Thoracic aorta endothelial cell (primary cell): ENCODE measurements around the gene DLX1.

GRCh38 chr2:168772314-168773281 lies 29.8 kb upstream of the NOSTRIN start:
- CAGE, long polyA plus RNA = no peak

DNA sequence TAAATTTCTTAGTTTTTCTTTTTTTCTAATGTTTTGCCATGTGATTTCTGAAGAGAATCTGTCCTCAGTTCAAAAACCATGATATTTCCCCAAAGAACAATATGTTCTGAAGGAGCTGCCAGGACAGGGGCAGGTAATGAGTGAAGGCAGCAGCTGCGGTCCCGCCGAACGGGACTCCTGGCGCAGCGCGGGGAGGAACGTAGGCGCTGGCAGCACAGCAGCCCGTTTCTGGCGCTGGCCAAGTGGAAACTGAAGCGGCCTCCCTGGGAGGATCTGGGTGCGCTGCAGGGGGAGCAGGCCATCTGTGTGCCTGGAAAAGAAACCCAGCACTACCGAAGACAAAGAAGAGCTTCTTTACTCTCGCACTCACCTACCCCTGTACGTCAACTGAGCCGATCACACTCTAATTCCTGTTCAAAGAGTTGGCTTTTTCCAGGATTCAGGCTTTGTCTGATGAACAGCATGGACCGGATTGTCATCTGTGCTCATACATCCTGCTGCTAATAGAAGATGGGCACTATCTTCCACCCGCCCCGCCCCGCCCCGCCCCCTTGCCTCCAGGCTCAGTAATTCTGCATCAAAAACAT lies 11.8 kb downstream of the G6PC2 start:
- CAGE, long polyA plus RNA = no peak

DNA sequence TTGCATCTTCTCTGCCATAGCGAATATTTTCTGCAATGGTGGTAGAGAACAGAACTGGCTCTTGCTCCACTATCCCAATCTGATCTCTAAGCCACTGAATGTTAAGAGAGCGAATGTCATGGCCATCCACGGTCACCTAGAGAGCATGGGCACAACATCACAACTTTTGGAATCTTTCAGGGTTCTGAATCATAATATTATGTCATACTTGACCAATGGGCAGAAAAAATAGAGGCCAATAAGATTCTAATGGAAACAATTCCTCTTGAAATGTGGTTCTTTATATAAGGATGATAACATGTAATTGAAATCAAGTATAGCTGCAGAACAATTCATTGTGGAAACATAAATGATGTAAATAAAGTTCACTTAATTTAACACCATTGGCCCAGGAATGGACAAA lies 59.2 kb downstream of the ABCB11 start:
- CAGE, long polyA plus RNA = no peak

DNA sequence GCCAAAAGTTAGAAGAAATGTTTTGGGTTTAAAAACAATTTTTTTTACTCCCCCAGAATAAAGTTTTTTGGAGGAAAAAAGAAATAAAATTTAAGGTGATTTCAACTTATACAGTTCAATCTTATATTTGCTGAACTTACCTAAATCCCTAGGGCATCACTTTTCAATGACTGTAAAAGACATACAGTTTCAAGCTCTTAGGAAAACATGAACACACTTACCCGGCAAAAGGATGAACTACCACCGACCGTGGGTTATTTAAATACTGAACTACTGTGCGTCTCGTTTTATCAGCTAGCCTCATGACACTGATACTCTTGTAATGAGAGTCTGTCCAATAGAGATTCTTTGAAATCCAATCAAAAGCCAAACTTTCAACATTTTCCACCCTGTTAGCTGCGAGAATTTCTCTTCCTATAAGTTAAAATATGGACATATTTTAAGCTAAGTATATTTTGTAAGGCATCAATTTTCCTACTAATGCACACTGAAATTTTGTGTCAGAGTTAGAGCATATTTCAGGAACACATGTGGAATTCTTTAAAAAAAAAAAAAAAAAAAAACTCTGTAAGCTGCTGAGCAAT lies 103.4 kb downstream of the LRP2 start:
- CAGE, long polyA plus RNA = no peak

GRCh38 chr2:169636404-169637233 lies 52.5 kb downstream of the PPIG start:
- CAGE, long polyA plus RNA = no peak

GRCh38 chr2:169649161-169649556 lies 45.0 kb downstream of the CFAP210 start:
- CAGE, long polyA plus RNA = no peak

GRCh38 chr2:169783998-169784399 lies 14.7 kb upstream of the SSB start:
- CAGE, long polyA plus RNA = no peak

- CAGE, long polyA plus RNA = no peak
Measured at GRCh38 chr2:170217754-170218189, 39.8 kb downstream of the MYO3B start.

DNA sequence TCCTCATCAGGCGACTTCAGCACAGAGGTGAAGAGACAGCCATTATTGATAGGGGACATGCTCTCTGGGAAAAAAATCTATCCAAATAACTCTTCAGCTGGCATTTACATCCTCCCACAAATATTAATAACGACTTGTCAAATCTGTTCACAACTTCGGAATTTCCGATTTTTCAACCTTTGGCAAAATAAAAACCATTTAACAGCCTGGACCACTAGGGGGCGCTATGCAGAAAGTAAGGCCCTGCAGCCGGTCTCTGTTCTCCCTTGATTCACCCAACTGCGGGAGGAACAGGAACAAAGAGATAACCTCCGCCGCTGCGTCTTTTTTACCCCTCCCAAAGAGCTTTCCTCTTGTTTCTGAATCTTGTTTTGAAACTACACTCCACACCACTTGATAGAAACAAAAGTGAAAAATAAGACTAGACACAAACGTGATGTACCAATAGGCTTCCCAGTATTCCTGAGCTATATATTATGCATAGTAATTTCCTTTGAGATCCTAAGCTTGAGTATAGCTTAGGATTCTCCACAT lies 231.1 kb downstream of the MYO3B start:
- CAGE, long polyA plus RNA = no peak

DNA sequence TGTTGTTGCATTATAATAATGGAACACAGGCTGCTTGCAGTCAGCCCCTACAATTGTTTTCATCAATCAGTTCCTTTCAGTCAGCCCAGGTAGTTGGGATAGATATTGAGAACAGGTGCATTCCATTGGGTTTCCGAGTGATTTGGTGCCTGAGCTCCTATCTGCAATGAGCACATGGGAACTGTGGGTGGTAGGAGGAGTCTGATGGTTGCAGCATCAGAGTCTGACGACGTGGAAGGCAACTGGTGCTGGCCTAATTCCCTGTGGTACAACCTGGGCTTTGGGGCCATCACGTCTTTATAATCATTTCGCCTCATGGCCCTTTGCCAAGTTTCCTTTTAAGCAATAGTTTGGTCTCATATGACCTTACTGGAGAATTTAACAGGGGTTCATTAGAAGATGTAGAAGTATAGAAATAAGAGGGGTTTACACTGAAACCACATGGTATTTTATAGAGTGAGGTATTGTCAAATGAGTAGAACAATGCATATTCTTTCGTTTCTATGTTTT lies 252.4 kb upstream of the SP5 start:
- CAGE, long polyA plus RNA = no peak

- CAGE, long polyA plus RNA = no peak
Measured at GRCh38 chr2:170505758-170506404, 209.3 kb upstream of the SP5 start.

DNA sequence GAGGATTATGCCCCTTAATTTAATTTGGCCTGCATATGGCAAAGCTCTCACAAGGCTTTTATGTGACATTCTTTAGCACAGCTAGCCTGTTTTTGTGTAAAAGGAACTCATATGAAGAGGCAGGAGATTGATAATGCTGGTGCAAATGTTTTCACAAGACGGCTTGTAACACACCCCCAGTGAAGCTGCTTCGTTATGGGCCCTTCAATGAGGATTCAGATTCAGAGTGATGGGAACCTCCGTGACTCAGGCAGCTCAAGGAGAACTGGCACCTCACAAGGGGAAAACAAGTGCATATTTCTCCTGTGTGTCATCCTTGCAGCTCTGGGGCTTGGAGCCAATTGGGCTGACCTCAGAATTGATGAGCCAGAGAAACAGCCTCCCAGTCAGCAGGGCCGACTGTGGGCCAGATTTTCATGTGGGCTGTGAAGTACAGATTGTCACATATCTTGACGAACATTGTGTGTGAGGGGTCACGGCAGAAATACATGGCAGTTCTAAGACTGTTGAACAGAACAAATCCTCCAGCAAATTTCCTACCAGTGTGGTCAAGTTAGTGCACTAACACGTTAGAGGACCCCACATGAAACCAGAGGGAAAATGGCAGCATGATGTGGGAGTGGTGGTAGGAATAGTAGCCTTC lies 189.6 kb upstream of the SP5 start:
- CAGE, long polyA plus RNA = no peak

- CAGE, long polyA plus RNA = no peak
Measured at GRCh38 chr2:170965990-170967159, 37.3 kb downstream of the GORASP2 start.

GRCh38 chr2:171042527-171042854 lies 113.4 kb downstream of the GORASP2 start:
- CAGE, long polyA plus RNA = no peak

- CAGE, long polyA plus RNA = no peak
Measured at GRCh38 chr2:171049495-171050295, 111.0 kb downstream of the TLK1 start.

GRCh38 chr2:171210749-171211387 lies 50.2 kb upstream of the TLK1 start:
- CAGE, long polyA plus RNA = no peak

DNA sequence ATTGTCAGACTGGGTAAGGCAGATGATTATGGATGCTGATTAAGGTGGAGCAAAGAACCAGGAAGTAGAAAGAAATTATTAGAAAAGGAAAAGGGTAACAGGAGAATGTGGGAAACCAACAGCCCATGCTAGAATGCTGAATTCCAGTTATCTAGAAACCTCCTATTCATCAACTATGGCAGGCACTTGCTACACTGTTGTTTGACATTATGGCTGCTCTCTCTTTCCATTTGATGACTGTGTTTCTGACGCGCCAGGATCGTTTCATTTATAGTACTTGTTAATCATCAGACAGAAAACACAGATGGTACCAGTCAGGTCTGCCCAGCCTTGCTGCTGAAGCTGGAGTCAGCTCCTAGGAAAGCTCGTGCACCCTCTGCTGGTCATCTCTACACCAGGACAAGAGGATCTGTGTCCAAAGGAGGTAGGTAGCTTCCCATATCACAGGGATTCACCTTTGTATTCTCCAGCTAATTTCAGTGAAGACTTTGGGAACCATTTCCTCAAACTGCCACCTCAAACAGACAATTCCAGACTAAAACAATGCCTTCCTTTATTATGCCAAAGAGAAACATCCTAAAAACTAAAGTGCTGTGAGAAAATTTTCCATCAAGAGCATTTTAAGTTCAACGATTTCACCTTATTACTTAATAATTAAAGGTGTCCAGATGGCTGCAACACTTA lies 17.8 kb downstream of the METTL8 start:
- CAGE, long polyA plus RNA = no peak

- CAGE, long polyA plus RNA = no peak
Measured at GRCh38 chr2:171858541-171858867, 35.5 kb downstream of the SLC25A12 start.

DNA sequence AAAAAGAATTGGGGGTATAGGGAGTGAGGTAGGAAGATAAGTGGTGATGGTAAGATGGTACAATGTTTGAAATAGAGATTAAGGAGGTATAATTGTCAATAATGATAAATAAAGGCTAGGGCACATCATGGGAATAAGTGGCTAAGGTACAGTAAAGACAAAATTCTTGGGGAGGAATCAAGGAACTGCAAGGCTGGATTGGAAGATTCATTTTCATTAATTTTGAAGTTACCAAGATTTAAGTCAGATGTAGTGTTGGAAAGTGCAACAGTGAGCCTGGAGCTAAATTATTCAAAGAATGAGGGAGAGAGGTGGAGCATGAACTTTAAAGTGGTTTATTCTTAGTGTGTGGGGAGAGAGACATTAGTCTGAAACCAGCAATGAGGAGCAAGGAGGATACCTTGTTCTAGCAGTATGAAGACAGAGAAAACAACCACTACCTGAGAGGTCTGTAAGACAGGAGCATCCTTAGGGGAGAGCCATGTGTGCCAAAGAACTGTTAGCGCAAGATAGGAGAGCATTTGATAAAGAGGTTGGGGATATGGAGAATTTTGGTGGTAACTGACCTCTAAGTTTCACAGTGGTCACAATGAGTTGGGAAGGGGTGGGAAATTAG lies 13.7 kb downstream of the HAT1 start:
- CAGE, long polyA plus RNA = no peak

DNA sequence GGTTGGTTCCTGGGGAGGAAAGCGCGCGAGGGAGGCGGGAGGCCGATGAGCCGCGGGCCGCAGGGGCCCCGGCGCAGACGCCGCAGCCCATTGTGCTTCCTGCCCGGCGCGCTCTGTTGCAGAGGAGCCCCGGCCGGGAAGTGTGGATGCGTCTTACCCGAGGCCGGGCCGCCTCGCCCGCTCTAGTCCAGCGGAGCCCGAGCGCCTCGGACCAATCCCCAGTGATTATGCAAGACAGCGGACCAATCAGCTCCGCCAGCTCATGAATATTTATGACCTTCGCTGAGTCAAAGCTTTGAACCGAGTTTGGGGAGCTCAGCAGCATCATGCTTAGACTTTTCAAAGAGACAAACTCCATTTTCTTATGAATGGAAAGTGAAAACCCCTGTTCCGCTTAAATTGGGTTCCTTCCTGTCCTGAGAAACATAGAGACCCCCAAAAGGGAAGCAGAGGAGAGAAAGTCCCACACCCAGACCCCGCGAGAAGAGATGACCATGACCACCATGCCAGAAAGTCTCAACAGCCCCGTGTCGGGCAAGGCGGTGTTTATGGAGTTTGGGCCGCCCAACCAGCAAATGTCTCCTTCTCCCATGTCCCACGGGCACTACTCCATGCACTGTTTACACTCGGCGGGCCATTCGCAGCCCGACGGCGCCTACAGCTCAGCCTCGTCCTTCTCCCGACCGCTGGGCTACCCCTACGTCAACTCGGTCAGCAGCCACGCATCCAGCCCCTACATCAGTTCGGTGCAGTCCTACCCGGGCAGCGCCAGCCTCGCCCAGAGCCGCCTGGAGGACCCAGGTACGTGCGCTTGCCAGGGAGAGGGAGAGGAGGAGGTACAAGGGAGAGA lies at the start of gene DLX1:
DLX1 (plus strand) TSS at position 318 of the 850 bp plus-strand sequence.
- CAGE, long polyA plus RNA = no peak